Amniotic epithelial cell (primary cell): ENCODE measurements around the gene LMNTD1.

DNA sequence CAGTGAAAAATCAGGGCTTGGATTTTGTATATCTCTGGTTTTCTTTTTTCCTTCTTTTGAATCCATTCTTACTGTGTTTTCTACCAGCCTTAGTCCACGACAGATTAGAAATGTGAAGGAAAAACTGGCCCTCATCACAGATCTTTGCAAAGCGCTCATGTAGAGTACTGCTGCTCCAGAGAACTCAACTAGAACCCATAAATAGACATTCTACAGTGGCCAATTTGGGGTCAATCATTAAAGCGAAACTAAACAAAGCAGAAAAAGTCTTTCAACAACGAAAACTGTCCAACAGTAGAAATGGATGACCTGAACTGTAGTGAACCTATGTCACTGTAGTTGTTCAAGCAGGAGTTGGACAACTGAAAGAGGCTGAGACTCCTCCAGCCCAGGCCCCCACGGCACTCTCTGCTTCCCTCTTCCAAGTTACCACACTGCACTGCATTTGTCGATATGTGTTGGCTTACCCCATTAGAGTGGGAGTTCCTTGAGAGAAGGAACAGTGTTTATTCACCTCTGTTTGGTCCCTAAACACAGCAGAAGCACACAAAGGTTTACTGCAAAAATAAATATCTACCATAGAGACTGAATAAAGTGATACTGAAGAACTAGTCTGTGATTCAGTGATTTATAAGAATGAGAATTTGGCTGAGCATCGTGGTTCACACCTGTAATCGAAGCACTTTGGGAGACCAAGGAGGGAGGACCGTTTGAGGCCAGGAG is 472.5 kb downstream of the BCAT1 start:
- RRBS: no CpG with 5 or more reads among the region's 9 CpGs

GRCh38 chr12:25249793-25250644 is 710 bp downstream of the KRAS start:
- RRBS: 2% methylated on average over 8 of the region's 48 CpGs

GRCh38 chr12:25255971-25256509 is 5.3 kb upstream of the KRAS start:
- RRBS: no CpG with 5 or more reads among the region's 7 CpGs

- RRBS: no CpG with 5 or more reads among the region's 6 CpGs
Measured at GRCh38 chr12:25384396-25384809, 133.7 kb upstream of the KRAS start.

DNA sequence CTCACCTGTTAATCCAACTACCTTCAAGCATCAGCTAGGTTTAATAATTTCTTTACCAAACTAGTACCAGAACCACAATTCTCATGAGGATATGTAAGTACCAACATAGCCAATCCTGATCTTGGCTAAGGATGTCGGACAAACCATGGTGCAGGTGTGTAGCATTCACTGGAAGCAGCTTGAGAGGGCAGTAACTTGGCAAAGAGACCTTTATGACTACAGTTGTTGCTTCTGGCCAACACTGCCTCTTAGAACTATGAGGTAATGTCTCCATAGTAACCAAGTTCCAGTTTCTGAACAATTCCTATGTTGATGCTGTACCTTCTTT is at the start of gene LMNTD1:
Gene LMNTD1 (minus strand): TSS at position 220 of the 328 bp plus-strand sequence.
- RRBS: no CpG with 5 or more reads among the region's 1 CpG

GRCh38 chr12:26116826-26117166 is 8.0 kb downstream of the BHLHE41 start:
- RRBS: no CpG with 5 or more reads among the region's 2 CpGs

DNA sequence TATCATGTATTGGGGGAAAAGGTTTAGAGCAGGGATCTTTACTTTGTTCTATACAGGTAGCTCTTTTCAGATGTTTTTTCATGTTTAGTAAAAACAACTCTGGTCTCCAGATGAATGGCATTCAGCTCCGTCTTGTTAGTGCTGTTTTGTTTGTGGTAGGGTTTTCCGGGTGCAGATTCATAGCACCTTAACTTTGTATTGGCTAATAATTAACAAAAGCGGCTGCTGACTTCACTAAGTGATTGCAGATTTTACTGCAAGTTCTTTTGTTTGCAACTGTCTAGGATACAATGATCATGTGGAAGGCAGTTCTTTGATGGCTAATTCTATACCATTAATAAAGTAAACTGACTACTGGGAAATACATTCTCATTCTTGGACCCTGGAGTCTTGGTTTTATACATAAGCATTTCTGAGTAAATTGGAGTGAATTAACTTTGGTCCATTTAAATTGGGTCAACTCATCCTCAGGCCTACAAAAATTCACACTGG is 32.2 kb upstream of the BHLHE41 start:
- RRBS: no CpG with 5 or more reads among the region's 3 CpGs

GRCh38 chr12:26233092-26234195 is 38.1 kb downstream of the SSPN start:
- RRBS: no CpG with 5 or more reads among the region's 13 CpGs

- RRBS: no CpG with 5 or more reads among the region's 2 CpGs
Measured at GRCh38 chr12:26648526-26649077, 184.4 kb downstream of the ITPR2 start.

- RRBS: no CpG with 5 or more reads among the region's 4 CpGs
Measured at GRCh38 chr12:26810171-26810876, 22.7 kb downstream of the ITPR2 start.

GRCh38 chr12:26833717-26834171 is 750 bp upstream of the ITPR2 start:
- RRBS: no CpG with 5 or more reads among the region's 23 CpGs

DNA sequence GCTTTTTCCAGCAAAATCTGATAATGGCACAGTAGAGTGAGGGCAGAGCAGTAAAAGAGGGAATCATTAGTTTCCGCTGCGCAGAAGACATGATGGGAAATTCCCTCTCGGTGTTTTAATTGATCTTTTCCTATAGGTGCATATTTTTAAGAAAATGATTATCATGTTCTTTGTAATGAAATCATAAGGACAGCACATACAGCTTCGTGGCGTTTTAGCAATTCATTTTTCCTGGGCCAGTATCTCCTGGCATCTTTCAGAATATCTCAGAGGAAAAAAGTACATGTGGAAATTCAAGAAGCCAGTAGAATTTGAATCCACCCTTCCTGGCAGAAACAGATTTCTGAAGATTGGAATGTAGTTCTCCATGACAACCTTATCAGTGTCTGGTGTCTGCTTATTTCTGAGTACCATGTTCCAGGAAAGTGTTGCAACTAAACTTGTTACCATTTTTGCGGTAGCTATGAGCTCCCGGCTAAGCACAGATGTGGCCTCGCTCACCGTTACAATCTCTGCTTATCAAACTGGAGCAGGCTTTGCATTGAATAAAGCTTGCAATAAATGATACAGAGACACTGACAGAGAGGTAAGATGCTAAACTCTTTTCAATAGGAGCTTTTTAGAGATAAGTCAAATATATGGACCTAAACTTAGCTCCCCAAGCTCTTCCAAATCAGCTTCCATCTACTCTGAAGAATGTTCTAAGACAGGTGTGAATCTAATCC is 12.9 kb upstream of the ITPR2 start:
- RRBS: no CpG with 5 or more reads among the region's 9 CpGs

DNA sequence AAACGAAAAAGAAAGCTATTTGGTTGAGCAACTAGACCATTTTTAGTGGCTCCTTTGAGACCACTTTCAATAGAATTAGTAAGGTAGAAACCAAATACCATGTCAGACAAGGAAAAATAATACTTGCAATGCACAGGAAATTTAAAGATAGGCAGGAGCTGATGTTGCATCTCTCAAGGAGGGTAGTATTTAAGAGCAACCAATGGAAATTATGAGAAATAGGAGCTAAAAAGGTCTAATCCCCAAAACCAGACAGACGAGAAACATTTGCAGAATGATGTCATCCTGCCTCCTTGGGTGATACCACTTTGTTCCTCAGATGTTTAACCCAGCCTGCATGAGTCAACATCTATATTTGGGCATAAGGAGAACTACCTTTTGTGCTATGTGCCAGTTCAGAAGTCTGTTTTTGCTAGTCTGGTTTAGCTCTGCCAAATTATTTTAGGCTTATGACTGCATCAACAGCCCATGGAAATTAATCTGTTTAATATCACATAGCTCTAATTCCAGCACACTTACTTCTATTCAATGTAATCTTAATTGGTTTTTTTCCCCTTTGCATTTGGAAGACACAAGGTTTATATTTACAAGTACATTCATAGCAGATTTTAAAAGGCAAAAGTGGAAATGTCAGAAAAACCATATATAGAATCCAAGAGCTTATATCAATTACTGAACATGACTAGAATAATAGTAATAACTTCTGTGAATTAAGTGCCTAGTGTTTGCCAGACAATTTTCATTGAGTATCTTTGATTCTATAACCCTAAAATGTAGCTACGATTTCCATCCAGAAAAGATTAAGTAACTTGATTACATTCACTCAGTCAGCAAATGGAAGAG is 64.2 kb upstream of the STK38L start:
- RRBS: no CpG with 5 or more reads among the region's 3 CpGs

DNA sequence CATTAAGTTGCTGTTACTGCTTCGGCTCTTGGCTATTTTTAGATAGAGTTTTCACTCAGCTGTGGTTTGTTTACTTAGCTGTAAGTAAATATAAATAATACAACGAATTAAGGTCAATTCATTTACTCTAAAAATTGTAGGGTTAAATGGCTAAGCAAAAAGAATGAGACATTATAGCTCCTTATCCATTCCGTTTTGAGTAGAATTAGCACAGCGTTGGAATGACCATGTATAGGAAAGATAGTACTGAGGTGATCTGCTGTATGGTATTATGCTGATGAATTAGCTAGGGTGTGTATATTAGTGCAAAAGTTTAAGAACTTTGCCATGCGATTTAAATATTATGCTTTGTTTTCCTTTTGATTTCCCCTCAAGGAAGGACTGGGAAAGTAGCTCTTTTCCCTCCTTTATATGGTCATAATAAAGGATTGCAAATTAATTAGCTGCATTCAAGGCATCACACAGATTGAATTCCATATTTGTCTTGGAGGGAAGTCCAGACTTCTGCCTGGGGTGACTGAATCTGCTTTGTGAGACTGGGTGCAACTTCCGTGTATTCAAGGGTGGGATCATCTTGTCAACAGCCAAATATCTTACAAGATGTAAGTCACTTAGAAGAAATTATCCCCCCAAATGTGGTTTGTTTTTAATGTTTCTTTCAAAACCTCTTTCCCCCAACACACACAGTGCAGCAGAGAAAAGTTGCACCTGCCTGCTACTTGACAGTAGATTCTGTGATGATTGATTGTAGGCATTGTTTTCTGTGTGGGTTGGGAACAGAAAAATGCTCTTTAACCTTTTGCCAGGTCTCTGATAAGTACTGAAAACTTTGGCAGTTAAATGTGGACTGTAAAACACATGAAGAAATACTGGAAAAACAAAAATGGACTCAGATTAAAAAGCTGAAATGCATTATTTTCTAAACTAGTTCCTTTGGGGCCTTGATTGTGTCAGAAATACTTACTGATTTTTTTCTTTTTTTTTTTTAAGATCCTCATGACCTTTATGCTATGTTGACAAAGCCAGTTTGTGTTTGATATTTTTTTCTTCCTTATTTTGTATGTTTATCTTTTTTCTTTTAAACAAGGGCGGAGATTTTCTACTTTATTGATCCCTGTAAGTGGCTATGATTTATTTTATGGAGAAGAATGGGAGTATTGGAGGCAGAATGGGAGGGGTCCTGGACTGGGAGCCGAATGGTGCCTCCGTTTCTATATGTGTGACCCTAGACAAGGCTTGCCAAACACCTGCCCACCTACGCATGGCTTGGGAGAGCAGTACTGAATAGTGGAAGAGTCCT is 28.4 kb downstream of the STK38L start:
- RRBS: no CpG with 5 or more reads among the region's 10 CpGs

DNA sequence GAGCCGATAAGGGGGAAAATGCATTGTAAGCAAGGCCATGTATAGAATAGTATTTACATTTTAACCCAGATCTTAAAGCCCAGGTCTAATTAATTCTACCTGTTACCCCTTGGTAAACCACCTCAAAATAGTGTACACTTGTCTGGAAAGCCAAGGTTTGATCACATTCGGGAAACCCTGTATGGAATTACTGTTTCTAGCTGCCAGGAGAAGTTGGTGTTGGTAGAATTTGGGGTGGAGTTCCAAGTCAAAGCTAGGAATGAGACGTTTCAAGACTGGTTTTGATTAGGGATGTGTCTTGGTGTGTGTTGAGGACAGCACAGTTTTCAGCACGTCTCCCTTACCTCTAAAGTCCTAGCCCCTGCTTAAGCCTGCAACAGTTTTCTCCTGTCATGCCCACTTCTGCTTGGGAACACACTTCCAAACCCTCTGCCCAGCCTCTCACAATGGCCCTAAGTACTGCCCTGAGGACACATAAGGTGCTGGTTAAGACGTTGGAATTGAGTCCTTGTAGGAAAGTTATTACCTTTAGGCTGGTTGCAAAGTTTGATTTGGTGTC is 838 bp upstream of the BMAL2 start:
- RRBS: no CpG with 5 or more reads among the region's 5 CpGs

DNA sequence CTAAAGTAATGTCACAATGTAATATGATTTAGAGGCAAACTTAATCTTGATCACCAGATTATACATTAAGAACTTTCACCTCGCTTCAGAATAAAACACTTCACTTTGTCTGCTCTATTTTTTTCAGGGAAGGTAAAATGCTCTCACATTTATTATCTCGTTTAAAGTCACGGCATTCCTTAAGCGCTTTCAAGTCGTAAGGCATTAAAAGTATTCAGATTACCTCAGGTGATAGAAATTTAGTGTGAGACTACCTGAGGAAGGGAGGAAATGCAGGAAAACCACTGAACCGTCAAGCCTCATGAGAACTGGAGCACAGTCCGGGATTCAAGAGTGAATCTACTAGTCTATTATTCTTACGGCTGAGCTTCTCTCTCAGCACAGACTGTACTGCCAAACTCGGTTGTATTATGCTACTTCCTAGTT is 8.4 kb upstream of the PPFIBP1 start:
- RRBS: no CpG with 5 or more reads among the region's 9 CpGs

GRCh38 chr12:27525293-27525948 is 1.4 kb downstream of the PPFIBP1 start:
- RRBS: no CpG with 5 or more reads among the region's 8 CpGs

GRCh38 chr12:27549602-27550236 is 25.7 kb downstream of the PPFIBP1 start:
- RRBS: no CpG with 5 or more reads among the region's 12 CpGs

- RRBS: no CpG with 5 or more reads among the region's 3 CpGs
Measured at GRCh38 chr12:27647535-27648052, 48.7 kb upstream of the REP15 start.

DNA sequence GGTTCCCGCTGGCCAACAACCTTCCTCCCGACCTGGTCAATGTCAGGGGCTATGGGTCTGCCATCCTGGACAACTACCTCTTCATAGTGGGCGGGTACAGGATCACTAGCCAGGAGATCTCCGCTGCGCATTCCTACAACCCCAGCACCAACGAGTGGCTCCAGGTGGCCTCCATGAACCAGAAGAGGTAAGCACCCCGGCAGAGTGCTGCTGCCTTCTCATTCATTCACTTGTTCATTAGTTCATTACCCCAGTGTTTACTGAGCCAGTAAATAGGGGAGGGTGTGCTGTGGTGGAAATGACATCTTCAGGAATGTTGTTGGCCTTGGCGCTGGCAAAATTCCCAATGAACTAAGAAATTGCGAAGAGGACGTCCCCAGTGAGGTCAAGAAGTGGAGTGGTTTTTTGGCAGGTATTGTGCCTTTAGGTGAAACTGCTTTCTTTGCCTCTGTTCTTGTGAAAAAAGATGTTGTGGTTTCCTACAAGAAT is 1.0 kb upstream of the MANSC4 start:
- RRBS: no CpG with 5 or more reads among the region's 10 CpGs